Testis (tissue), 5 donors: Measurements from ENCODE around the gene TCF19.

- PRO-cap, 3 experiments: no peak in any of the 3 experiments
- RAMPAGE, long total RNA, 2 experiments: no peak in any of the 2 experiments
- RRBS: no CpG with 5 or more reads among the region's 9 CpGs
These were observed 3.2 kb downstream of the GNL1 start for GRCh38 chr6:30553089-30553498.

DNA sequence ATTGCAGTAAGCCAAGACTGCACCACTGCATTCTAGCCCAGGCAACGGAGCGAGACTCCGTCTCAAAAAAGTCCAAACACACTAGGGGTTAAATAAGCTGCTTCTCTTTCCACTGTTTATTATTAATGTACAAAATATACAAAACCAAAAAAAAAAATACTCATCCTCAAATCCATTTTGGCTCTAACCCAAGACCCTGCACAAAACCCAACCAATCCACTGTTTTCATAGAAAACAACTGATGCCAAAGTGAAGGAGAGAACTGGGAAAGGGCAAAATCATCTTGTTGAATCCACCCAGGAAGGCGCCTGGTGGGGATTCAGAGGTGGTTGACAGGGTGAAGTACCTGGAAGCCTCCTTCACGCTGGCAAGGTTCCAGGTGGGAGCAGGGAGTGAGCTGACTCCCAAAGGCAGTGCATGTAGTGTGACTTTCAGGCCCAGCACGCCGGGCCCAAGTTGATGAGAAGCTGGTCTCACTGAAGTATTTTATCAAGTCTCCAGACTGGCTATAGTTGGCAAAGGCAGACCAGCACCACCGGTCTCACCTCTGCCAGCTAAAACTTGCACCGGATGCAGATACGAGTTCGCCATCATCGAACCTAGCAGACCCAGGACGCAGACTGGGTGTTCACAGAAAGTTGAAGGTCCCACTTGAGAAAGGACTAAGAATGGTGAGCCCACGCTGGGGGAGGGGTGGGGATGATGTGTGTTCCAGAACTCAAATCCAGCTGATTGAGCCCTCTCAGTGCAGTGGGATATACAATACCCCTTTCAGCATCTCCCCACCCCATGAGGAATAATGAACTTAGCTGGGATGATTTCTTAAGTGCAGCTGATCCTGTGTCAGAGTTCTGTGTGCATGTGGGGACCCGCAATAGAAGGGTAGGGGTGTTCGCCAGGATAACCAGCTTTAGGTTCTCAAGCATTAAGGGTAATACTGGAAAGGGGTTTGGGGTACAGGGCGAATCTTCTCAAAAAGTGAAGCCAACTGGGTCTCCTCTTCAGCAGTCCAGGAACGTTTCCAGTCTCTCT, 16.4 kb downstream of the PPP1R10 start:
- PRO-cap, 3 experiments: no peak in any of the 3 experiments
- RAMPAGE, long total RNA, 2 experiments: no peak in any of the 2 experiments
- RRBS: 87% methylated on average over 2 of the region's 18 CpGs

DNA sequence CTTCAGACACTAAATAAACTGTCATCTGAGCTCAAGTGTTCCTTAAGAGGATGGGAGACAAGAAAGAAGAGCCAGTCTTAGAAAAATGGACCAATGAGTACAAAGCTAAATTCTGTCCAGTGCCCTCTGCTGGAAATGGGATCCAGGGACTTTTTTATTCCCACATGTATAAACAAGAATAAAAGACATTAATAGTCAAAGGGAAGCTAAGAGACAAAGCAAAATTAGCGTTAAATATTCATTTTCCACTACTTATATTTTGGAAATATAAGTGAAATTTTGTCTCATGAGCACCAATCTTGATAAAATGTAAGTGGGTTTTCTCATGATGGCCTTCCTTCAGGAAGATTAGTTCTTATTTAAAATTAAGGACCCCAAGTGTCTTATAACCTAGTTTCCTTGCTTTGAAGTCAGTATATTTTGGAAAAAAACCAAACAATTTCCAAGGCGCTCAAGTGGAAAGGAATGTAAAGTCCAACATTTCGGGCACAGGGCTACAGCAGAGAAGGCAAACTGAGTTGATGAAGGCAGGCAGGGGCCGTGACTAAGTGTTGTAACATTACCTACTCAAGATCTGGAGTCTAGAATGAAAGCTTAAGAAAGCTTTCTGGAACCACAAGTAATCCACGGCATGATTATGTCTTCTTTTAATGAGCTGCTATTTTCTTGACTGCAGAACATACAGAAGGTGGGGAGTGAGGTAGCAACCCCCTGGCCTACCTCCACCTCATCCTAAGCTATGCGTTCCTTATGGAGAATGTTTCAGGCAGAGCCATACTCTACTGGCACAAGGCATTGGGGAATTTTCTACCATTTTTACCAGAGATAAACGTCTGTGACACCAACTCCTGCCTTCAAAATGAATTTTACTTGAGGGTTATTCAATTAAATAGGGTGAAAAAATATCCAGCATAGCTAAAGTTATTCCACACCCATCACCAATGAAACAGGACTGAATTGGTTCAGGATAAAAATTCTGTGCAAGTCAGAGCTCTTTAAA, 4.4 kb downstream of the PPP1R10 start:
- PRO-cap, 3 experiments: no peak in any of the 3 experiments
- RAMPAGE, long total RNA, 2 experiments: no peak in any of the 2 experiments
- RRBS: no CpG with 5 or more reads among the region's 7 CpGs

DNA sequence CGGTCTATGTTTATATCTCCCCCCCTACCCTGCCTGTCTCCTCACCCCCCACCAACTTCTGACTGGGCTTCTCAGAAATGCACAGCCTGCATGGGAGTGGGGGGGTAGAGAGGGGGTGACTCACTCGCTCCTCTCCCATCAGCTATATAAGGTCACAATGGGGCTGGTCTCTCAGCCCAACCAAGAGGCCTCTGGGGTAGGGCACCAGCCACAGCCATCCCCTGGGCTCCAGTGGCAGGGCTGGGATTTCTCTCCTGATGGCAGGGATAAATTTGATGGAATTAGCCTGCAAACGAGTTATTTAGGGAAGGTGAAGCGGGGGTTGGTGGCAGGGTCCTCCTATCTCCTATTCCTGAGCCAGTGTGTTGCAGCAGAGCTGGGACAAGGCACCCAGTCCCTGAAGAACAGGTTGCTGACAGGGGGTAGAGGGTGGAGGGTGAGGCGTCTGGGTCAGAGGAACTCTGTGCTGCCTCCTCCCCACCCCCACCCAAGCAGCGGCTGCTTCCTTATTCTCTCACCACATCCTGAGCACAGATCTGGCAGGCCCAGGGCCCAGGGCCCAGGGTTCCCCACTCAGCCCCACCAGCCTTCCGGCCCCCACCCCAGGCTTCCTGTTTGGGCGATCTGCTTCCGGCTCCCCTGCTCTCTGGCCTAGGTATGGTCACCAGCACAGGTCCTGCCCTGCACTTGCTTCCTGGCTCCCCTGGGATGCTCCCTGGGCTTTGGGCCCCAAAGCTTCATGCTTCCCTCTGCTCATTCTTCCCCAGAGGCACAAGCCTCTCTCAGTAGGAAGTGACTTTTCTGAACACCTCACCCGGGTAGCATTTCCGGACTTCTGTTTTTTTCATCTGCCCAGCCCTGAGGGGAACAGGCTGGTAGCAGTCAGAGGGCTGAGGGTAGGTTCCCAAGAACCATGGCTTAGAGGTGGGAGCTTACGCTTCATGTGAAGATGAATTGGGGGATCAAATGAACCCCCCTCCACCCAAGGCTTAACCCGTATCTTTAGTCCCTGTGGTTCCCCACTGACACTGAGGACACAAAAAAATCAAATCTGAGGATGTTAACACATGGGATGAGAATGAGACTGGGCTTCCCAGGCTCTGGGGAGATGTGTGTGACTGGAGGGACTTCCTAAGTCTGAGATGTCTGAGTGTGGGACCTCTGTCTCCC, 3.9 kb downstream of the PPP1R18 start:
- PRO-cap, 3 experiments: peak in 3 of 3 experiments; most common plus-strand start position 885 of the sequence (in 3); most common minus-strand start position 784 of the sequence (in 3)
- RAMPAGE, long total RNA, 2 experiments: no peak in any of the 2 experiments
- RRBS: no CpG with 5 or more reads among the region's 13 CpGs

GRCh38 chr6:30752094-30753176, 8.1 kb upstream of the IER3 start:
- PRO-cap, 3 experiments: peak in 3 of 3 experiments; most common plus-strand start chr6:30752648 (in 3); most common minus-strand start chr6:30752418 (in 1)
- RAMPAGE, long total RNA, 2 experiments: no peak in any of the 2 experiments
- RRBS: no CpG with 5 or more reads among the region's 14 CpGs

DNA sequence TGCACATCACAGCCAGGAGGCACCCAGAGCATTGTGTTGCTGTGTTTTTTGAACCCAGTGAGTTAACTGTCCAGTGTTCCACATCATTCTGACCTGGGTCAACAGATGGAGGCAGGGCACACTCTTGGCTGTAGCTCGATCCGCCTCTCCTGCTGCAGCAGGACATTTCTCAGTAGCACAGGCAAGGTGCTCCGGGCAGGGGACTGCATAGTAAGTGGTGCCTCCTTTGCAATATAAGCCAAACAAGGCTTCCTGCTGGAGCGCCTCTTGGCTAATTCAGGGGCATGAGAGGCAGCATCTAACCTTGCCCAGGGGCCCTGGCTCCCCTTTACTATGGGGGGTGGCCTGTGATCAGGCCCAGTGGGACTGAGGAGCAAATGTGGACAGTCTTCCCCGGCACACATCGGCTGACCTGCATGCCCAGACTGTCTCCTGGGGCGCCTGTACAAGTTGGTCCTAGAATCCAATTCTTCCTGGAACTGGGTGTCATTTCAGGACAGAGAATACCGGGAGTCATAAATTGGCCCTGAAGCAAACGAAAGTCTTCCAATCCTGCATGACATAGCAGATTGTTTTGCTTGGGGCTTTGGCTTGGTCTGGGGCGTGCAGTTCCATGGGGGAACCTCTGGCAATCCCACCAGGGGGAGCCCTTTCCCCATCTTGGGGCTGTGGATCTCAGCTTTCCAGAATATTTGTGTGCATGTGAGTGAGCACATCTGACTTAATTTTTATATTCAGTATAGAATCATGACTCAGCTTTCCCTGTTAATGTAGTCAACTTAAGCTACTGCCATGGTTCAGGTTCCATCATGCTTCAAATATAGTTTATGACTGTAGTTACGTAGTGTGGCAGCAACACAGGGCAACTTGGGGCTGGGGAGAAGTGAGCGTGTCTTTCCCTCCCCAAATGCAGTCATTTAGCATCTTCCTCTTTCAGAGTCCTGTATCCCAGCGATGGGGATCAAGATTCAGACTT, 56.0 kb upstream of the DDR1 start:
- PRO-cap, 3 experiments: peak in 1 of 3 experiments; most common minus-strand start position 505 of the sequence (in 1)
- RAMPAGE, long total RNA, 2 experiments: no peak in any of the 2 experiments
- RRBS: 73% methylated on average over 3 of the region's 13 CpGs

- PRO-cap, 3 experiments: no peak in any of the 3 experiments
- RAMPAGE, long total RNA, 2 experiments: no peak in any of the 2 experiments
- RRBS: no CpG with 5 or more reads among the region's 11 CpGs
These were observed 45.9 kb upstream of the DDR1 start for GRCh38 chr6:30838306-30838866.

DNA sequence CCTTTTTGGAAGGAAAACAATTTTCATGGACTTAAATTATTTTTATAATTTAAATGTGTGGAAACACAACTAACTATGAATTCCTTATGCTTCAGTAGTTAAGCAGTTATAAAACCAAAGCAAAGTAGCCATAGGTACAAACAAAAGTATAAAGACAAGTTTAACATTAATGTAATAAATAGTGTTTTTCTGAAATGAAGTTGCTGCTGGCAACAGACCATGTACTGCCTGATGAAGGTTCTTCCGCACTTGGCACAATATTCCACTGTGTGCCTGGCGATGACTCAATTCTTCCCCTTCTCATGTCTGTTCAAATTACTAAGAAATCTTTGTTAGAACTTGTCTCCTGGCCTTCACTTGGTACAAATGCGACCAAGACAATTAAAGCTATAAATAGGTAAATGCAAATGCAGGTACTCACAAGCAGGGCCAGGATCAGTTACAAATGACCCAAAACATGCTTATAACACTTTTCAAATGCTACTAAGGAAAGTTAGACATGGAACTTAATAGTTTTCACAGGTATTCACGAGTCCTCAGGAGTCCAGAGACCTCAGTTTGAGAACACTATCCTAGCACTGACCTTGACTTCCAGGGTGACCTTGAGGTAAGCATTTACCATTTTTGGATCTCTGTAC, 8.2 kb upstream of the DDR1 start:
- PRO-cap, 3 experiments: no peak in any of the 3 experiments
- RAMPAGE, long total RNA, 2 experiments: no peak in any of the 2 experiments
- RRBS: no CpG with 5 or more reads among the region's 4 CpGs

- PRO-cap, 3 experiments: peak in 2 of 3 experiments; most common plus-strand start chr6:30883214 (in 2); most common minus-strand start chr6:30883072 (in 1)
- RAMPAGE, long total RNA, 2 experiments: start-site peak on the plus strand in 1 of 2 experiments, at chr6:30882916-30882973 at its widest, 68 reads per replicate
- RRBS: no CpG with 5 or more reads among the region's 19 CpGs
These were observed 1.5 kb upstream of the DDR1 start for GRCh38 chr6:30882396-30883557.

DNA sequence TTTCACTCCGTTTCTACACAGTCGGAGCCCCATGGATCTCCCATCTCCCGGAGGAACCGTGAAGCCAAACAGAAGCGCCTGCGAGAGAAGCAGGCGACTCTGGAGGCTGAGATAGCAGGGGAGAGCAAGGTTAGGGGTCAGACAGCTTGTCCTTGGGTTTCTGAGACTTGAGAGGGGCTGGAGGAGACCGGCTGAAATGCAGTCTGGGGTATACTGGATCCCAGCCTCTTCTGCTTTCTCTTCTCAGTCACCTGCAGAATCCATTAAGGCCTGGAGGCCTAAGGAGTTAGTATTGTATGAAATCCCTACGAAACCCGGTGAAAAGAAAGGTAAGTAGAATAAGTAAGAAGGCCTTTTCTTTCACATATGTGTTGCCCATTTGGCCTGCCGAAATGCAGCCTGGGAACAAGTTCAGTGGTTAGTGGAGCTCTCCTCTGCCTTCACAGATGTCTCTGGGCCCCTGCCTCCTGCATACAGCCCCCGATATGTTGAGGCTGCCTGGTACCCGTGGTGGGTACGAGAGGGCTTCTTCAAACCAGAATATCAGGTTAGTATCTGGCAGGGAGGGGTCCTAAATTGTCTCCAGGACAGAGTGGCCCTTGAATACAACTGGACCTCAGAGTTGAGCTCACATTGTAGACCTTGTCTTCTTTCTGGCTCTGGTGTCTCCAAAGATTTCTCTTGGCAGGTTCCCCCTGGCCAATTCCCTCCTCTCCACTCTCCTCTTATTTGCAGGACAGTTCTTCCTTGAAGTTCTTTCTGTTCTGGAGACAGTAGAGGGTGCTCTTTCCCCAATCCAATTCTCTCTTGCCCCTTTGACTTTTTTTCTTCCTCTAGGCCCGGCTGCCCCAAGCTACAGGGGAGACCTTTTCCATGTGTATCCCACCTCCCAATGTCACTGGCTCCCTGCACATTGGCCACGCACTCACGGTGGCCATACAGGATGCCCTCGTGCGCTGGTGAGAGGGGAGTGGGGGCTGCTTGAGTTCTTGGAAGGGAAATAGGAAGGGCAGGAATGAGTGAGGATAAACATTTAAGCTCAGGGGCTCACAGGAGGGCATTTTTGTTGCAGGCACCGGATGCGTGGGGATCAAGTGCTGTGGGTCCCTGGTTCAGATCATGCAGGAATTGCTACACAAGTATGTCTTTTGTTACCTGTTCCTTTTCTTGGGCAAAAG, 1.3 kb downstream of the VARS2 start:
- PRO-cap, 3 experiments: peak in 1 of 3 experiments; most common minus-strand start position 727 of the sequence (in 1)
- RAMPAGE, long total RNA, 2 experiments: no peak in any of the 2 experiments
- RRBS: no CpG with 5 or more reads among the region's 21 CpGs

GRCh38 chr6:30952960-30953418, 12.2 kb downstream of the MUCL3 start:
- PRO-cap, 3 experiments: no peak in any of the 3 experiments
- RAMPAGE, long total RNA, 2 experiments: no peak in any of the 2 experiments
- RRBS: no CpG with 5 or more reads among the region's 10 CpGs

DNA sequence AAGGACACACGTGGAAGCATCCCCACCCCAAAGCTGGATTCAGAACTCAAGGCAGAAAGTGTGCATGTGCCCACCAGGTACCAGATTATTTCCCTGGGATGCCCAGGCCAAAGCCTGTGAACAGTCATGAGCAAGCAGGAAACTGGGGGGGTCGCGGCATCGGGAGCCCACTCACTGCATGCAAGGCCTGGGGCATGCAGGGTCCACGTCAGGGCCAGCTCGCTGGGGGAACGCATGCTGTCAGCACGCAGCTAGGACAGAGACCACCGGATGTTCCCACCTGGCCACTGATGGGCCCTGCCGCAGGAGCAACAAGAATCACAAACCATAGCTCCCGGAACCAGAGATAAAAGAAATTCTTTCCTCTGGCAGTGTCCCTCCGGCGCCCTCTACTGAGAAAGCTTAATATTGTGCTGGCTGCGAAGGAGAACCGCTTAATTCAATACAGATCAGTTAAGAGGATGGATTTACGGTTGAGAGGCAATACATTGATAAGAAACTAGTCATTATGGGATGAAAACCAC, 32.7 kb downstream of the C6orf15 start:
- PRO-cap, 3 experiments: no peak in any of the 3 experiments
- RAMPAGE, long total RNA, 2 experiments: no peak in any of the 2 experiments
- RRBS: 3% methylated on average over 3 of the region's 16 CpGs

DNA sequence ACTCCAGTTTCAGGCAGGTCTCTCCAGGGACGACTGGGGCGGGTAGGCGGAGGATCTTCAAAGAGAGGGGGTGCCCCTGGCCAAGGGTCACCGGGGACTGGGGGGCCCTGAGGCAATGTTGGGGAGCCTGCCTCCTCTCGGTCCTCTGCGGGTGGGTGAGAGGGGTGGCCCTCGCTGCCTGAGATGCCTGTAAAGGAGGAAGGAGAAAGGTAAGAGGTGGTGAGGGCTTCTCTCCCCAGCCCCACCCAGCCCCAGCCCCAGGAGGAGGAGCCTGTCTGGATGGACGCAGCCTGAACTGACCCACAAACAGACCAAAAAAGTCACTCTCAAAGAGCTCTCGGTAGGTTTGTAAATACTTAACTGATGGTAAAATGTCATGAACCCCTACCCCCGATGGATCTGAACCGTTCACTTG, 739 bp downstream of the PSORS1C2 start:
- PRO-cap, 3 experiments: no peak in any of the 3 experiments
- RAMPAGE, long total RNA, 2 experiments: no peak in any of the 2 experiments
- RRBS: no CpG with 5 or more reads among the region's 11 CpGs

DNA sequence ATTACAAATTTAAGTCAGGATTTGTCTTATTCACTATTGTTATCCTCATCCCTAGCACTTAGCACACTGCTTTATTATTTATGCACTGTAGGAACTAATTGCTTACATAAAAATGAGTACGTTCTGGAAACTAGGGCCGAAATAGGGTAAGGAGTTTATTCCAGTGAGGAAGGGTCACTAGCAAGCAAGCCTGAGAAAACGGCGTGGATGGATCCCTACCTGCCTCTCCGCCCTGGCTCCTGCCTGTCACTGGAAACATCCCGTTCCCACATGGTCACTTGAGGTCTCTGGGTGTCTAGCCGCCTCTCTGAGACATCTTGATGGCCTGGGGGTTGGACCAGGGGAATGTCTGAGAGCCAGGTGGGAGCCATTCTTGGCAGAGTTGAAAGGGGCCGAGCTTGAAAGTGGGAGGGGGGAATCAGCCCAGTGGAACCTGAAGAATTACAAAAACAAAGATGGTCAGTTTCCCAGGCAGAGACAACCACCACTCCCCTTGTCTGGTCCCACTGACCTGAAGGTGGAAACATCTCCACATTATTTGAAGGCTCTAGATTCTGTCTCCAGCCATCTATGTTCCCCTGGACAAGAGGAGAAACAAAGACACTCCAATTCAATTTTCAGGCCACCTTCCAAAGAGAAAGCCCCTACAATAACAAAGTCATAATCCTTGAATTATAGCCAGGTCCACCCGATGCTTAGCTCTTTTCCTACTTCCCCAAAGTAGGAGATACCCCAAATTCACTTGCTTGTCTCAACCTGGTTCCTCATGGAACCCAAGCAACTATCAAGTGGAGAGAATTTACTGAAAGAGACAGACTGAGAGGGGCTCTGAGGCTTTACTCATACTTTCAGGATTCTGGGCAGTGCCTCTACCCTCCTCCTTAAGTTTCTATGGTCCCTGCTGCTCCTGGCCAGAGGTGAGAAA, 828 bp downstream of the CCHCR1 start:
- PRO-cap, 3 experiments: no peak in any of the 3 experiments
- RAMPAGE, long total RNA, 2 experiments: start-site peak on the minus strand in 2 of 2 experiments, centred at positions 243 to 528 of the sequence, 18 to 79 reads per replicate
- RRBS: no CpG with 5 or more reads among the region's 9 CpGs

GRCh38 chr6:31157905-31158953, at the start of gene TCF19:
Gene TCF19 (plus strand): TSS chr6:31158589.
- PRO-cap, 3 experiments: peak in 3 of 3 experiments; most common plus-strand start chr6:31158539 (in 2); most common minus-strand start chr6:31158194 (in 3)
- RAMPAGE, long total RNA, 2 experiments: start-site peak on the minus strand in 2 of 2 experiments, at chr6:31158072-31158220 at its widest, 230 to 537 reads per replicate
- RRBS: 1% methylated on average over 21 of the region's 74 CpGs

GRCh38 chr6:31199617-31200288, 29.3 kb upstream of the POU5F1 start:
- PRO-cap, 3 experiments: no peak in any of the 3 experiments
- RAMPAGE, long total RNA, 2 experiments: no peak in any of the 2 experiments
- RRBS: no CpG with 5 or more reads among the region's 3 CpGs

- PRO-cap, 3 experiments: no peak in any of the 3 experiments
- RAMPAGE, long total RNA, 2 experiments: no peak in any of the 2 experiments
- RRBS: no CpG with 5 or more reads among the region's 8 CpGs
These were observed 34.4 kb upstream of the POU5F1 start for GRCh38 chr6:31204762-31205369.

DNA sequence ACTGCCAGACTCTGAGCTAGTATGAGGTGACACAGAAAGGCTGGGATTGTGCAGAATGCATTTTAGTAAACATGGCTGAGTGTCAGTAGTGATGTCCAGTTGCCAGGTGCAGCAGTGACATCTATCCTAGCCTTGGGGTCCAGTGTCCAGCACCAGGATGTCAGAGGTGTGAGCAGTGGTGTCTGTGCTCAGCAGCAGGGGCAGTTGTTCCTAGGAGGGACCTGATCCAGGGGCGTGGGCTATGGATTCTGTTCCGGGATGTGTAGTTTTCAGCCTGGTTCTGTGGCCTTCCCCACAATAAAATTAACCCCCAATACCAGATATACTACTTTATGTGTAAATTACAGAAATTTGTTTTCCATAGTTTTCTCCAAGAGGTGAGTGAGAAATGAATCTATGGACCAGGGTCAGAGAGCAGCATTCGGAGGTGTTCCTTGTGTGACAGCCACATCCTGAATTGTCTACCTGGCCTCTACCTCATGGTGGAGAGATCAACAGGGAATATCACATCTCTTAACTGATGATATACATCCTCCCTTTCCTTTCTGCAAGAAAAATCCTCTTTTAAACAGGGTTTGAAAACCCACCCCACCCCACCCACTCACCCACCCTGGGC, 5.8 kb downstream of the HLA-C start:
- PRO-cap, 3 experiments: no peak in any of the 3 experiments
- RAMPAGE, long total RNA, 2 experiments: no peak in any of the 2 experiments
- RRBS: no CpG with 5 or more reads among the region's 3 CpGs

DNA sequence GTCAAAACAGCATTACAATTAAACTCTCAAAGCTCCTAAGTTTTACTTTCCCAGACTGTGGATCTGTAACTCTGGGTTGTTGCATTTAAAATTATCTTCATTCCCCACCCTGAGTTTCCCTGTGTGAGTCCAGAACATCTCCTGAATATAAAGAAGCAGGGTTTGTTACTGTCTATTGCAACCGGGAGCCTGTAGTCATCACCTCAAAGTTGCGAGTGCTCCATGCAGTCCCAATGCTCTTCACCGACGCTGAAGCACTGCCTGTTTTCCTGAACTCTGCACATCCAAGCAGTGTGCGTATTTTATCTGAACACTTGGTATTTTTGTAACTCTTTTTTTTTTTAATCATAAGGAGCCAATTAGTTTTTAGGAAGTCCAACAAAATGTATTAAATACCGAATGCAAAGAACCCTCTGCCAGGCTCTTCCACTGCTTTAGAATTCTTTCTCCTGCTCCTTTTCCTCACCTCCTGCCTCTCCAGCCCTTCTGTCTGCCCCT, 928 bp upstream of the HLA-B start:
- PRO-cap, 3 experiments: peak in 2 of 3 experiments; most common minus-strand start position 278 of the sequence (in 2)
- RAMPAGE, long total RNA, 2 experiments: no peak in any of the 2 experiments
- RRBS: no CpG with 5 or more reads among the region's 6 CpGs

GRCh38 chr6:31394246-31394903, 9.0 kb upstream of the MICA start:
- PRO-cap, 3 experiments: no peak in any of the 3 experiments
- RAMPAGE, long total RNA, 2 experiments: no peak in any of the 2 experiments
- RRBS: no CpG with 5 or more reads among the region's 8 CpGs